Measurements from ENCODE around the genes THRA, RAPGEFL1 and CDC6.

- PRO-cap: no peak
Measured at GRCh38 chr17:39970113-39970564, 7.3 kb downstream of the GSDMA start.

- PRO-cap: no peak
Measured at GRCh38 chr17:40056572-40057001, 2.4 kb upstream of the MED24 start.

- PRO-cap: bidirectional peak, plus-strand start at chr17:40062896, minus-strand start at chr17:40062855; bidirectional peak, plus-strand start at chr17:40063188, minus-strand start at chr17:40063094; bidirectional peak, plus-strand start at chr17:40063384, minus-strand start at chr17:40063375
Measured at GRCh38 chr17:40062629-40063596, at the start of gene THRA. Gene THRA, plus strand, starts transcription at chr17:40062965.

GRCh38 chr17:40071792-40072218, 9.0 kb downstream of the THRA start:
- PRO-cap: bidirectional peak, plus-strand start at chr17:40072264, minus-strand start at chr17:40072014

- PRO-cap: no peak
Measured at GRCh38 chr17:40099675-40100009, 747 bp downstream of the NR1D1 start.

DNA sequence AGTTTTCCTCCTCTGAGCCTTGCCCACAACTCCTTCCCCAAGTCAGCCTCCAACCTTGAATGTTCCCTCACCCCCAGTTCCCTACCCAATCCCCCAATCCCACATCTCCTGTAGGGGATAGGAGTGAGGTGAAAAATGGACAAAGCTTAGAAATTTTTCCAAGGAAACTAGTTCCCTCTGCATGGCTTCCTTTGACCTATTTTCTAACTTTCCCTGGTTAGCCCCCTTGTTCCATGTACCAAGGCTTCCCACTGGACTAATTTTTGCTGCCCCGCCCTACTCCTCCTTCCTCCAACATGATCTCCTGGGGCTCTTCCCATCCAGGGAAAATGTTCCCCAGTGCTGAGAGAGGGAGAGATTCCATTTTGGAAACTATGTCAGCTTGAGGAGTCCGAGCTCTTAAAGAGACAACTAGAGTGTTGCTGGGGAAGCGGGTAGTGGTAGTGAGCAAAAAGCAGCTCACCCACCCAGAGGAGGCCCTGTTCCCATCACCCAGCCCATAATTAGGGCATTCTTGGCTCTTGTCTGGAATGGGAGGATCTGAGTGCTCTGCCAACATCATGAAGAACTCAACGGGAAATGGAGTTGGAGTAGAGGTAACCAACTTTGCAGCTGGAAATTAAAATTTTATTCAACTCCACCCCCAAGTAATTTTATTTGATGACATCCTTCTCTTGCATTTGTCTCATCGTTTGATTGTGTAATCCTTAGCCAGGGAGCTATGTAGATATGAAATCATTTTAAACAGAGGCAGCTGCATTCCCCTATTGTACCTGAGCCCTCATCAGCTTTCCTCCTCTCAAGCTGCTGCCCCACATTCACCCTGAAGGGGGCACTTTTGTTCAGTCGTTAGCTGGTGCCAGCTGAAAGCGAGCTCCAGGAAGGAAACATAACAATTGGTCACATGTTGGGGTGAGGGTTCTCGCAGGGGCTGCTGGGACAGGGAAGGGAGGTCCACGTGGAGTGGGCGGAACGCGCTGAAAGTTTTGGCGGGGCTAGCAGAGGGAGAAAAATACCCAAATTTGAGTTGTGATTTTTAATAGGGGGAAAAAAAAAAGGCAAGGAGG, 9.0 kb upstream of the MSL1 start:
- PRO-cap: bidirectional peak, plus-strand start at position 950 of the sequence, minus-strand start at position 814 of the sequence

GRCh38 chr17:40129086-40130014, 7.6 kb downstream of the MSL1 start:
- PRO-cap: no peak

DNA sequence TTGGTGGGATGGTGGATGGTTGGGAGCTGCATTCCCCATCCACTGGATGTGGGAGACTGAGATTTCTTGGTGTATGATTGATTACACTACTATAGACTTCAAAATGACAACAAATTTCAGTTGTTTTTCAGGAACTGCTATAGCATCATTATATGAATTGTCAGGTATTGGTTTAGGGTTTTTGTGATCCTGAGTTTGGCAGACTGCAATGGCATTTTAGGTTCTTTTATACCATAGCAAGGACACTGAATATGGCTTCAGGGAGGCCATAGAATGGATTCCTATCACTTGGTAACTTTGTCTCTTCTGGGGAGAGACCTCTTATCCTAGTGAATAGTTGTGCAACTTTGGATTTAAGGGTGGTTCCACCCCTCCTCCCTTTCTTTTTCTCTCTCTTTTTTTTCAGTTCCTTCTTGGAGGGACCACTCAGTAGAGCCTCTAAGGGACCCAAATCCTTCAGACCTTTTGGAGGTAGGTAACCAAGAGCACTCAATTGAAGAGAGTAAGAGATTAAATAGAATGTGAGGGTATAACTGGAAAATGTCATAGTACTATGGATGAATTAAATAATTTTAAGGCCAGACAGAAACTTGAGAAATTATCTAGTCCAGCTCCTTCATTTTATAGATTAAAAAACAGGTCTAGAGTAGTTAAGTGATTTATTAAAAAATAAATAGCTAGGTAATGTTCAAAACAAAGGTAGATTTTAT, 8.6 kb upstream of the CASC3 start:
- PRO-cap: no peak

GRCh38 chr17:40176803-40177826, at the start of gene RAPGEFL1:
Gene RAPGEFL1, plus strand, starts transcription at chr17:40177470.
- PRO-cap: bidirectional peak, plus-strand start at chr17:40177530, minus-strand start at chr17:40177372

GRCh38 chr17:40179668-40180001, 2.4 kb downstream of the RAPGEFL1 start:
- PRO-cap: no peak

GRCh38 chr17:40185235-40185434, 7.9 kb downstream of the RAPGEFL1 start:
- PRO-cap: no peak

GRCh38 chr17:40190402-40190993, 13.2 kb downstream of the RAPGEFL1 start:
- PRO-cap: no peak

GRCh38 chr17:40286985-40288031, at the start of gene CDC6:
Gene CDC6, plus strand, starts transcription at chr17:40287879.
- PRO-cap: unidirectional peak, plus-strand start at chr17:40287567; unidirectional peak, plus-strand start at chr17:40287883

DNA sequence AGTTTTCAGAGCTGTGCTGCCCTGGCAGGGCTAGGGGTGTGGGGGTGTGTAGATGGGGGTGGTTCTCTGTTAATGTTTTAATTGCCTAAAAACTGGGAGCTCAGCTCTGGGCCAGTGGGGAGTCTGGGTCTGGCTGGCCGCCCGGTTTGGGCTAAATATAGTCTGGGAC, 12.9 kb downstream of the RARA start:
- PRO-cap: no peak

DNA sequence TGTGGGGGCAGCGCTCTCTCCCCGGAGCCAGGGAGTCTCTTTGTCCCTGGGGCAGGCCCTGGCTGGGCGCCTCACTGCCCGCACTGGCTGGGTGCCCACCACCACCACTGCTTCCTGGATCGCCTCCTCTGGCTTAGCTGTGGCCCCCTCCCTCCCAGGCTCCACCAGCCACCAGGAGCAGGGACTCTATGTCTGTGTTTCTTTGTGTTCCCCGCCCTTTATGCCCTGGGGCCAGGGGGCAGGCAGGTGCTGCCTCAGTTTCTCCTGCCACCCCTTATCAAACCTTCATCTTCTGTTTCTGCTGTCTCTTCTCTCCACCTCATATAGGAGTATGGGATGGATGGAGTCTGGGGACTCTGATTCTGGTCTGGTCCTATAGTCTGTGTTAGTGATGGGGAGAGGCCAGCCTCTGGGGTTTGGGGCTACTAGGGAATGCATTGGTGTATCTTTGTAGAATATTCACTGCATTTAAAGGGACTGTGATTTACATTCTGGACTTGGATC, 23.6 kb downstream of the RARA start:
- PRO-cap: no peak

DNA sequence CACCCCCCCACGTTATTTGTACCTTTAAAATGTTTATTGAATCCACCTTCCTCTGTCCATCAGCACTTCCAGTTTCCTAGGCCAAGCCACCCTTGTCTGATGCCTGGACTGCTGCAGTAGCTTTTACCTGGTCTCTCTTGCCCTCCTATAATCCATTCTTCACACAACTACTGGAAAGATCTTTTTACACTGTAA, 24.5 kb downstream of the GJD3 start:
- PRO-cap: no peak

- PRO-cap: bidirectional peak, plus-strand start at chr17:40344558, minus-strand start at chr17:40344563
Measured at GRCh38 chr17:40344250-40345037, 20.1 kb downstream of the GJD3 start.

GRCh38 chr17:40349451-40349808, 15.1 kb downstream of the GJD3 start:
- PRO-cap: bidirectional peak, plus-strand start at chr17:40349913, minus-strand start at chr17:40349715

DNA sequence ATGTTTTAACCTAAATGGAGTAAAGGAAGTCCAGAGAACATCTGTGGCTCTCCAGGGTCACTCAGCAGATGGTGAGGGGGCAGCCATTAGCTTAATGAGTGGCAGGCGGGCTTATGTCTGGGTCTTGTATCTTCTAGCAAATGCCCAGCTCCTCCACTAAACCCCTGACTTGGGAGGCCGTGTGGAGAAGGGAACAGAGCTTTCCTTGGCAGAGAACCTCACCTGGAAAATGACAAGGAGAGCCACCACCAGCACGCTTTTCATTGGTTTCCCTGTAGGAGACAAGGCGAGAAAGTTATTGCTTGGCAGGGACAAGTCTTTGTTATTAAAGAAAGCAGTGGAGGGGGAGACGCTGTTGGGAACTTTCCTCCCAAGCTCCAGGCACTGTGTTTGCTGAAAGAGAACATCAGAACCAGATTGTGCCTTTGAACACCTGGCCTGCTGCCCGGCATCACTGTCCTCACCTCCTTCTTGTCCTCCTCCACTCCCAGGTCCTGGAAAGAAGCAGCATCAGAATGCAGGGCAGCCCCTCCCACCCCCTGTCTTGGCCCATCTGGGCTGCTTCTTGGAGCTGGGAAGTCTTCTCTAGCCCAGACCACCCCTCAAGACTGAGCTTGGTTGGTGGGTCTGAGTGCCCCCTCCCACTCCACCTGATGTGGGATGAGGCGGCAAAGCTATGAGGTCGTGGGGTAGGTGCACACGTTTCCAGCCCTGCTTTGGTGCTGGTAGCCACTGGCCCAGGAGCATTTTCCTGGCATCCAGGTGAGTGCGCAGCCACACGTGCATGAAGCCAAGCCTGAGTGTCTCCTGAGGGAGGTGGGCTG, 6.4 kb downstream of the CCR7 start:
- PRO-cap: no peak

DNA sequence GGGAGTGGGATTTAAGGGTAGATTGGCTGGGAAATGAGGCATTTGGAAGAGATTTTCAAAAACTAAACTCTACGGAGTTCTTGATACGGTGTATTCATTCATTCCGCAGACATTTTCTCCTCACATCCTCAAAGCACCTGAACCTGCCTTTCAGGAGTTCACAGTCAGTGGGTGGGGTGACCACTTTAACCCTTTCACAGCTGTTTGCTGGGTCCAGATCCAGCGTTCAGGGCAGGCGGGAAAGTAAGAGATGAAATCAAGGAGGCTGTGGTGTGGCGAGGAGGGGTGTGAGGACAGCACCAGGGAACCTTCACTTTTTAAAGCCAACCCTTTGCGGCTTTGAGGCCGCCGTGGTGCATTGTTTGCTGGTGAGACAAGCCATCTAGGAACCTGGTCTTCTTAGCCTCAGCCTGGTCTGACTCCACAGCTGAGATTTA, 1.1 kb downstream of the CCR7 start:
- PRO-cap: no peak